Heart left ventricle (tissue), 7 donors: ENCODE measurements around the gene ST8SIA6.

DNA sequence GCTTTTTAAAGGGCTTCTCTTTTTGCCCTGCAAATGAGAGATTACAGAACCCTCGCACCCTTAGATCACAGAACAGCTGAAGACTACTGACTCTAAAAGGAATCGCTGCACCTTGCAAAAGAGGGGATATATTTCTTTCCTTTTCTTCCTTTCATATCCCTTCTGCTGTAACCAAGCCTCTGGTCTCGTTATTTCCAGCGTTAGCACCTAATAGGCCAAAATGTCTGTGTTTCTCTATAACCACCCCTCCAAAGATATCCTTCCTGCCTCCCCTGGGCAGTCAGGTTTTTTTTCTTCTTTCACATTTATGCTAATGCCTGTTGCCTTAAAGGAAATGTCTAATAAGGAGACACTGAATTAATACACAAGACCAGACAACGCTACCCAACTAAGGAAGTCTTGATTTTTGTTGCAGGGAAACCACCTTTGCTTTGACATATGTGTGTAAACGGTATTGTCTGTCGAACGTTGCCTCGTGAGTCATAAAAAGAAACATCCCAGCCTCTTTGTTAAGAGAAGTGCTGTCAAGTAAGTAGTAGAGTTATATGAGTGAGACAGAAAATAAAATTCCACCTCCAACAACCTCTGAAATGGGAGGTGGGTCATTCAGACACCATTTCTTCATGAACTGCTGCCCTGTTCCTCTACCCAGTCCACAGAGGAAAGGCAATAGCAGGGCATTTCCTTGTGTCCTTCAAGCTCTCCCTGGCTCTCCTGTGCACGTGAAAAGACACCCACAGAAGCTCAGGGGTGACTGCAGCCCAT, 10.4 kb downstream of the ST8SIA6 start:
- PRO-cap, 6 experiments: no peak in any of the 6 experiments
- RAMPAGE, long total RNA, 2 experiments: no peak in any of the 2 experiments
- RRBS: no CpG with 5 or more reads among the region's 10 CpGs

DNA sequence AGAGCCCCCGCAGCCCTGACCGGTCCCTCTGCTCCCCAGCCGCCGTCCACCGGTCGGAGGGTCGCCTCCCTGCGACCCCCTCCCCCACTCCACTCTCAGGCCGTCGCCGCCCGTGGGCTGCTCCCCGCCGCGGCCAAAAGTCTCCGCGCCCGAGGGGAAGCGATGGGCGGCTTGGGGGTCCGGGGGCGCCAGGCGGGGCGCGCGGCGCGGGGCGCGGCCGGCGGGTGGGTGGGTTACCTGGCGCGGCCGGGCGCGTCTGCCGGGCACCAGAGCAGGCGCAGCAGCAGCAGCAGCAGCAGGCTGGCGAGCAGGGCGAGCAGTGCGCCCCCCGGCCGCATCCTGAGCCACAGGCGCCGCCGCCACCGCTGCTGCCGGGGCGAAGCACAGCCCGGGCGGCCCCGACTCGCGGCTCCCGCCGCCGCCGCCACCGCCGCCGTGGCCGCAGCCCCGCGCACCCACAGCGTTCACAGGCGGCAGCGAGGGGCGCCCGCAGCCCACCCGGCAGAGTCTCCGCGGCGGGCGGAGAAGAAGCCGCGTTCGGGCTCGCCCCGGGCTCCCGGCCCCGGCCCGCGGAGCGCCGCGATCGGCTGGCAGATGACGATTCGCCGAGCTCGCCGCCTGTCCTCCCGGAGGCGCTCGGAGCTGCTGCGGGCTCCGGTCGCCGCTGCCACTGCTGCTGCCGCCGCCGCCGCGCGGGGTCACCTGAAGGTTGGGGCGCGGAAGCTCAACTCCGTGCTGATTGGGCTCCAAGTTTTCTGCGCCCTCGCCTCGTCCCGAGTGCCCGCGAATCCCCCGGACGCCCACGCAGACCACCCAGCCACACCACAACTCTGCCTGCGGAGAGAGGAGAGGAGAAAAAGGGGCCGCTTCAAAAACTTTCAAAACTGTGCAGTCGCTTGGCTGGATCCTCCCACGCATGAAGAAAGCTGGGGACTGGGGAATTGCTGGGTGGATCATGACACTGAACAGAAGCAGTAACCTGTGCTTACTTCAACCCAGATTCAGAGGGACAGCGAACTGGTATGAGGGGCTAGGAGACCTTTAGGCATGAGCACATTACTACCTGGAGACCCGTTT, at the start of gene ST8SIA6:
ST8SIA6 (minus strand) TSS at position 678 of the 1,077 bp plus-strand sequence.
- PRO-cap, 6 experiments: peak in 6 of 6 experiments; most common plus-strand start position 266 of the sequence (in 6); most common minus-strand start position 678 of the sequence (in 6)
- RAMPAGE, long total RNA, 2 experiments: no peak in any of the 2 experiments
- RRBS: 2% methylated on average over 59 of the region's 124 CpGs

DNA sequence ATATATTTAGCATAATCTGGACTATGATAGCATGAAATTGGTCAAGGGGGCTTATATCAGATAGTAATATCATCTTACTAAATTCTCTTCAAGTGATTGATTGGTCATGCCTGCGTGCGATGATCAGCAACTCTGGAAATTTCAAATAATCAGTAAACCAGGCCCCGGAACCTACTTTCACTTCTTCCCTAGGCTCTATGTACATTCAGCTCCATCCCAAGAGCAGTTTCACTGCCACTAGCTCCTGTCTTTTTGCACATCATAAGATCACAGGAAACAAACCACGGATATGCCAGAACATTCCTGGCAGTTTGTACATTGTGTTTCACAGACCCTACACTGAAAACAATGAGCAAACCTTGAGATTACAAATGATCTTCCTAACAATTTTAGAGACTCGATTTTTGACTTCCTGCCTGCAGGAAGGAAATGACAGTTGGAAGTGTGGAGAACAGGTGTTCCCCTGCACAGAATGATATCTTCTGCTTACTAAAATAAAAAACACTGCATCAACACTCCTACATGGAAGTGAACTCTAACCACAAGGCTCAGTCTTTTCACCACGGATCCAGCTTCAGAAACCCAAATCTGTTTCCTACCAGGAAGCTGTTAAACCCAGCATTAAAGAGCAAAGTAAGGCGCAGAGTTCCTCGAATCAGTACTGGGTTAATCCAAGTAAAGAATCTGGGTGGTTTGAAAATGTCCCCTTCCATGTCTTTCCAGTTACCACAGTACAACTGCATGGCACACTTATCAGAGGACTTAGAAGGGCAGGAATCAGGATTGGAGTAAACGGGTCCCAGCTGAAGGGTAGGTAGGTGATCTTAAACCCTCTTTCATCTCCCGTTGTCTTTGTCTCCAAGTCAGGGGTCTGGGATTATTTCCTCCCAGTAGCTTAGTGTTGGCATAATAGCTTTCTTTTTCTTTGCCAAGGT, 7.5 kb upstream of the TMEM236 start:
- PRO-cap, 6 experiments: peak in 1 of 6 experiments; most common minus-strand start position 254 of the sequence (in 1)
- RAMPAGE, long total RNA, 2 experiments: no peak in any of the 2 experiments
- RRBS: no CpG with 5 or more reads among the region's 10 CpGs

GRCh38 chr10:18215174-18215435, 74.9 kb downstream of the CACNB2 start:
- PRO-cap, 6 experiments: no peak in any of the 6 experiments
- RAMPAGE, long total RNA, 2 experiments: no peak in any of the 2 experiments
- RRBS: no CpG with 5 or more reads among the region's 4 CpGs

GRCh38 chr10:18239943-18240545, 99.8 kb downstream of the CACNB2 start:
- PRO-cap, 6 experiments: no peak in any of the 6 experiments
- RAMPAGE, long total RNA, 2 experiments: no peak in any of the 2 experiments
- RRBS: no CpG with 5 or more reads among the region's 8 CpGs

GRCh38 chr10:18627225-18628280, 23.8 kb downstream of the NSUN6 start:
- PRO-cap, 6 experiments: peak in 3 of 6 experiments; most common plus-strand start chr10:18627962 (in 1); most common minus-strand start chr10:18627891 (in 3)
- RAMPAGE, long total RNA, 2 experiments: no peak in any of the 2 experiments
- RRBS: no CpG with 5 or more reads among the region's 31 CpGs

- PRO-cap, 6 experiments: no peak in any of the 6 experiments
- RAMPAGE, long total RNA, 2 experiments: no peak in any of the 2 experiments
- RRBS: no CpG with 5 or more reads among the region's 8 CpGs
Measured at GRCh38 chr10:18650531-18651240, 701 bp downstream of the NSUN6 start.

GRCh38 chr10:19846672-19847539, 30.7 kb downstream of the PLXDC2 start:
- PRO-cap, 6 experiments: no peak in any of the 6 experiments
- RAMPAGE, long total RNA, 2 experiments: no peak in any of the 2 experiments
- RRBS: no CpG with 5 or more reads among the region's 10 CpGs

GRCh38 chr10:19931434-19931952, 115.3 kb downstream of the PLXDC2 start:
- PRO-cap, 6 experiments: no peak in any of the 6 experiments
- RAMPAGE, long total RNA, 2 experiments: no peak in any of the 2 experiments
- RRBS: no CpG with 5 or more reads among the region's 4 CpGs

GRCh38 chr10:19941070-19941669, 124.9 kb downstream of the PLXDC2 start:
- PRO-cap, 6 experiments: no peak in any of the 6 experiments
- RAMPAGE, long total RNA, 2 experiments: no peak in any of the 2 experiments
- RRBS: no CpG with 5 or more reads among the region's 4 CpGs

- PRO-cap, 6 experiments: peak in 1 of 6 experiments; most common plus-strand start chr10:20100549 (in 1); most common minus-strand start chr10:20100293 (in 1)
- RAMPAGE, long total RNA, 2 experiments: no peak in any of the 2 experiments
- RRBS: no CpG with 5 or more reads among the region's 6 CpGs
Measured at GRCh38 chr10:20099896-20100835, 283.9 kb downstream of the PLXDC2 start.

GRCh38 chr10:20831183-20831709, 65.9 kb downstream of the NEBL start:
- PRO-cap, 6 experiments: no peak in any of the 6 experiments
- RAMPAGE, long total RNA, 2 experiments: start-site peak on the minus strand in 1 of 2 experiments, at chr10:20831196-20831580 at its widest, 498 to 549 reads per replicate
- RRBS: no CpG with 5 or more reads among the region's 5 CpGs

DNA sequence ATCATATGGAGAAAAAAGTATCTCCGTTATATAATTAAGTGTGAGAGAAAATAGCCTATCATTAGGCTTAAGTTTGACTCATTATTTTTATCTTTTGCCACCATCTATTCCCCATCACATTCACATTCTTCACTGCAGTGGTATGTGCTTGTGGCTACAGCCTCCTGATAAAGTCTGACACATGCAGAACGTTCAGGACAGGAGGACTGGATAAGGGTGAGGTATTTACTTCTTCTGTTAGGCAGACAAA, 5.8 kb downstream of the NEBL start:
- PRO-cap, 6 experiments: peak in 3 of 6 experiments; most common plus-strand start position 186 of the sequence (in 3); most common minus-strand start position 176 of the sequence (in 1)
- RAMPAGE, long total RNA, 2 experiments: no peak in any of the 2 experiments
- RRBS: no CpG with 5 or more reads among the region's 2 CpGs

- PRO-cap, 6 experiments: no peak in any of the 6 experiments
- RAMPAGE, long total RNA, 2 experiments: no peak in any of the 2 experiments
- RRBS: 0% methylated on average over 2 of the region's 17 CpGs
Measured at GRCh38 chr10:21174743-21175122, 277.6 kb upstream of the NEBL start.

DNA sequence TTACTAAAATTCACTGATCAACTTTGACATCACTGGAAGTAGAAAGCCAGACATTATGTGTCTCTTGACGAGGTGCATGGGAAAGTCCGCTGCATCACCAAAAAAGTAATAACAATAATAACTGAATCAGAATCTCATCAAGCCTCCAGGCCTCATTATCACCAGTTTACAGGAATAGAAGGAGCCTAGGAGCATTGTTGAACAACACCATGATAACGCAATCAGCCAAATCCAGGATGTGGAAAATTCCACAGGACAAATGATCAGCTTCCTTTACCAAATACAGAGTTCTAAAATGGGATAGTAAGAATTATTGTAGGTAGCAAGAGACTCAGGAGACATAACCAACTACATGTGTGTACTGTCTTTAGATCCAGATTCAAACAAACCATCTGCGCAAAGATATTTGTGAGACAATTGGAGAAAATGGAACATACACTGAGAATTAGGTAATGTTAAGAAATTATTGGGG, 160.6 kb downstream of the SKIDA1 start:
- PRO-cap, 6 experiments: peak in 2 of 6 experiments; most common plus-strand start position 313 of the sequence (in 2); most common minus-strand start position 110 of the sequence (in 2)
- RAMPAGE, long total RNA, 2 experiments: no peak in any of the 2 experiments
- RRBS: no CpG with 5 or more reads among the region's 4 CpGs

DNA sequence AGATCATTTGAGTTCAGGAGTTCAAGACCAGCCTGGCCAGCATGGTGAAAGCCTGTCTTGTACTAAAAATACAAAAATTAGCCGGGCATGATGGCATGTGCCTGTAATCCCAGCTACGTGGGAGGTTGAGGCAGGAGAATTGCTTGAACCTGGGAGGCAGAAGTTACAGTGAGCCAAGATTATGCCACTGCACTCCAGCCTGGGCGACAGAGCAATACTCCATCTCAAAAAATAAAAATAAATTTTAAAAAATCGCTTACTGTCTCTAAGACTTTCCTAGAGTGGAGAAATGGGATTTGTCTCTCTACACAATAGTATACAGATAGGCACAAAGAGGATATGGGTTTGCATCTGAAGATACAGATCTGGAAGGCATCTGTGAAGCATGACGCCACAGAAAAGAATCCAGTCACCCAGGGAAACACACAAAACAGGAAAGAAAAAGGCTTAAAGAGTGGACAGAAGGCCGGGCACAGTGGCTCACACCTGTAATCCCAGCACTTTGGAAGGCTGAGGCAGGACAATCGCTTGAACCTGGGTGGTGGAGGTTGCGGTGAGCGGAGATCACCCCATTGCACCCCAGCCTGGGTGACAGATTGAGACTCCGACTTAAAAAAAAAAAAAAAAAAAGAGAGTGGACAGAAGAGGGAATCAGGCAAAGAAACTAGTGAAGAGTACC, 61.4 kb downstream of the SKIDA1 start:
- PRO-cap, 6 experiments: no peak in any of the 6 experiments
- RAMPAGE, long total RNA, 2 experiments: no peak in any of the 2 experiments
- RRBS: no CpG with 5 or more reads among the region's 10 CpGs

GRCh38 chr10:21497128-21497640, 28.3 kb downstream of the SKIDA1 start:
- PRO-cap, 6 experiments: peak in 6 of 6 experiments; most common plus-strand start chr10:21497413 (in 5); most common minus-strand start chr10:21497260 (in 6)
- RAMPAGE, long total RNA, 2 experiments: no peak in any of the 2 experiments
- RRBS: 2% methylated on average over 3 of the region's 37 CpGs

DNA sequence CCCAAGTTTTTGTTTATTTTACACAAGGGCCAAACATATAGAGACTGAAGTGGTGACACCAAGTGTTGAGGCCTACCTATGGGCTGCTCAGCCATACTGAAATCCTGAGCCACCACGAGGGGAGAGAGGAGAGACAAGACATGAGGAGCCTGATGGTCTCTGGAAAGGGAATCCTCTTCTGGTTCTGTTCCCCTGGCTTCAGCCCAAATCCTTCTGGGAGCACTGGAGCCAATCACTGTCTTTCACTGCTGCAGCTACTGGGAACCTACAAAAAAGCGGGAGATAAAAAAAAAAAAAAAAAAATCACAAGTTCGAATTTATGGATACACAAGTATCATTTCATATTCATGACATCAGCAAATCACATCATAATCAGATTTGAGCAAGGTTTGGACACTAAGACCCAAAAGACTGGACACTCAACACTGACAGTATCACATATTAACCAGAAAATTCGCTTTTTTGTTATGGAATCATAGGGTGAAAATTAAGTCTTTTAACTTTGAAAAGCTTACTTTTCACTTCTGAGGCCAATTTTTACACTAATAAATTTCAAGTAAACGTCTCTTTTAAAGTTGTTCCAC, 1.8 kb downstream of the SKIDA1 start:
- PRO-cap, 6 experiments: no peak in any of the 6 experiments
- RAMPAGE, long total RNA, 2 experiments: no peak in any of the 2 experiments
- RRBS: no CpG with 5 or more reads among the region's 5 CpGs

DNA sequence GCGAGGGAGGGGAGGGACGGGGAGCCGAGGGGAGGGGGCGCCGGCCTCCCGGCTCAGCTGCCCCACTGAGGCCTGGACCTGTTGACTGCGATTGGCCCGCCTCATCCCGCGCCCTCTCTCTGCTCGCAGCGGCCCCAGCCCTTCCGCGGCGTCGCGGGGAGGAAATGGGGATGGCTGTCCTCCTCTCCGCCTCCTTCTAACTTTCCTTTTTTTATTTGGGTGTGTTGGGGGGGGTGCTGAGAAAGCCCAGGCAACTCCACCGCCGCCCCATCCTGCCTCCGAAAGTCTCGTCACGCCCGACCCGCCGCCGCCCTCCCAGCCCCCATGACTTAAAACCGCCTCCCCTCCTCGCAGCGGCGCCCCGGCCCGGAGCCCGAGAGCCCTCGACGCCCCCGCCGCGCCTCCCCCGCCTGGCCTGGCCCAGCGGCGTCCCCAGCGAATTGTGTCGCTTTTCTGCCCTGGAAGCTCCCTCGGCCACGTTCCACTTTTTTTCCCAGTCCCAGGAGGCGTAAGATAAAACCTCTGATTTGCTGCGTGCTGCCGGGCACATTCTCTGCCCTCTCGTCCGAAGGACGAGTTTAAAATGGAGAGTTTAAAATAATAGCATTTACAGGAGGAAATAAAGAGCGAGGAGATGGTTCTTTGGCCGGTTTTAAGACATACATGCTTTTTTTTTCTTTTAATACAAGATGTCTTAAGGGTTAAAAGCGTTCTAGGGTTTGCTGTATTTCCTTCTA, 899 bp upstream of the SKIDA1 start:
- PRO-cap, 6 experiments: peak in 6 of 6 experiments; most common plus-strand start position 359 of the sequence (in 6); most common minus-strand start position 198 of the sequence (in 3)
- RAMPAGE, long total RNA, 2 experiments: no peak in any of the 2 experiments
- RRBS: 4% methylated on average over 11 of the region's 55 CpGs

GRCh38 chr10:21535328-21535787, 1.3 kb downstream of the MLLT10 start:
- PRO-cap, 6 experiments: peak in 1 of 6 experiments; most common minus-strand start chr10:21535446 (in 1)
- RAMPAGE, long total RNA, 2 experiments: no peak in any of the 2 experiments
- RRBS: no CpG with 5 or more reads among the region's 22 CpGs